Smooth muscle cell (in vitro differentiated cells): ENCODE data around the genes KLC4 and CUL9.

- RAMPAGE, long total RNA = no peak
These were observed 1.1 kb downstream of the CCND3 start for GRCh38 chr6:41940171-41941203.

DNA sequence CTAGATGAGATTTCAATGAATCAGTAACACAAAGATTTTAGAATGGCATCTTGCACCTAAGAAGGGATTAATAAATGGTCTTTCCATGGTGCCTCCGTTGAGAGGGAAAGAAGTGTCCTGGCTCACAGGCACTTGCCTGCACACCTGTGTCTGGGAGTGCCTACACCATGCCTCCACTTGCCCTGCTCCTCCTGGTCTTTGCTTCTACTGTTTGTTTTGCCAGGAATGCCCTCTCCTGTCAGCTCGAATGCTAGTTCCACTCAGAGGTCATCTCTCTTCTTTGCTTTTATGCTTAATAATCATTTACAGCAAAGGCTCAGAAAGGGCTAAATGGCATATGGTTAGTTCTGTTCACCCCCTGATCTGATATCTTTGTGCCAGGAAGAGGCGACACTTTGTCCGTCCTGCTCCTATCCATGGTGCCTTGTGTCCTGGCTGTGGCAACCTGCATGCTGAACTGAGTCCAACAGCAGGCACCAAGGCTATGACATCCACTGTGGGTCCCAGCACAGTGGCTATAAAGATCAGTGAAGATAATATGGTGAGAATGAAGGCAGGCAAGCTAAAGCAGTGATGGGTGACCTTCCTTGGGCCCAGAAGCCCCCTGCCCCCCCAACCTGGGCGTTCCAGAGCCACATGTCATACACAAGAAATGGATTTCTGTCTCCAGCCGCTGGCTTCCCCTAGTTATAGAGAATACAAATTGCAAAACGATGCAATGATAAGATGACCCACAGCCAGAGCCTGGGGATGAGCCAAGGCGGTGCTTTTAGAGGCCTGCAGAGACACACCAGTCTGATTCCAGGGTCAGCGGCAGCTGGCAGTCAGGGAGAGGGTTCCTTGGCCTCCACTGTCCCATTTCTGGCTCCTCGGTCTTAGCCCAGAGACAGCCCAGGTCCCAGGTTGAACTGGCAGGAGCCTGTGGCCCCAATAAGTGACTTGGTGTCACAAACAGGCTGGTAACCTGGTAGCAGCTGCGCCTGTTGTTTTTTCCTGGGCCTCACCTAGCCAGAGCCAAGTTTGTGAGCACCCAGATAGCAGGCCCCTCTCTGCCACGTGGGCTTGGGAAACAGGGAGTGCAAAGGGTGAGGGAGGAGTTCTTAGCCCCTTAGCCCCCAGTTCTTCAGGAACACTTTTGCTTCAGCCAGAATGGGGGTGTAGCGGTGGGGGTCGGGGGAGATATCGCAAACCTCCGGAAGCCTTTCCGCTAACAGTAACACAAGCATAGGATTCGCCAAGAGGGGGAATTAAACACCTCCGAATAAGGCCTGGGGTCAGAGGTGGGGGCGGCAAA lies 1.2 kb downstream of the C6orf132 start:
- RAMPAGE, long total RNA = no peak

DNA sequence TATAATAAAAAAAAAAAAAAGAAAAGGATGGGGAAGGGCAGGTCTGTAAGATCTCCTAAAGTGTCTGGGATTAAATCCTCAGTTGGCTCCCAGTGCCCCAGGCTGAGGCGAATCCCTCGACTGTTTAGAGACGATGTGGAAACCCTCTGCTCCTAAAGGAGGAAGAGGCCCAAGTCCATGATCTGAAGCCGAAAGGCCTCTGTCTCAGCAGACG lies 69.5 kb upstream of the MRPS10 start:
- RAMPAGE, long total RNA = no peak

DNA sequence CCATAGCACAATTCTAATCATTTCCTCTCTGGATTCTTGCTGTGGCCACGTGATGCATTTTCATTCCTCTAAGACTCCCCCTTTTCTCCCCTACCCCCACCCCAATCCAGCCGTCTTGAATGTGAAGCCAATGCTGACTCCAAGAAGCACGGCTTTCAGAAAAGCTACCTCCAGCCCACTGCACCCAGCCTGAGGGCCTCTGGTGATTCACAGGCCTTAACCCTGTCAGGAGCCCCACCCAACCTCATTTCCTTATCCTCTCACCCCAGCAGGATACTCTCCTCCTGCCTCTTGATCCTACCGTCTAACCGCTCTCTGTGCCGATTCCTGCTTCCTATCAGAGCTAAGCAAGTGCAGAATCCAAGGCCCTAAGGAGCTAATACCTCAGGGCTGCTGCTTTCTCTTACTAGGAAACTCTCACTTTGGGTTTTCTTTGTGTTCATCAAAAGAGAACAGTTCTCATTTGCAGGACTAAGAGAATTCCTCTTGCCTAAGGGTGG lies 47.3 kb downstream of the TRERF1 start:
- RAMPAGE, long total RNA = no peak

GRCh38 chr6:42417516-42418122 lies 34.1 kb downstream of the TRERF1 start:
- RAMPAGE, long total RNA = no peak

DNA sequence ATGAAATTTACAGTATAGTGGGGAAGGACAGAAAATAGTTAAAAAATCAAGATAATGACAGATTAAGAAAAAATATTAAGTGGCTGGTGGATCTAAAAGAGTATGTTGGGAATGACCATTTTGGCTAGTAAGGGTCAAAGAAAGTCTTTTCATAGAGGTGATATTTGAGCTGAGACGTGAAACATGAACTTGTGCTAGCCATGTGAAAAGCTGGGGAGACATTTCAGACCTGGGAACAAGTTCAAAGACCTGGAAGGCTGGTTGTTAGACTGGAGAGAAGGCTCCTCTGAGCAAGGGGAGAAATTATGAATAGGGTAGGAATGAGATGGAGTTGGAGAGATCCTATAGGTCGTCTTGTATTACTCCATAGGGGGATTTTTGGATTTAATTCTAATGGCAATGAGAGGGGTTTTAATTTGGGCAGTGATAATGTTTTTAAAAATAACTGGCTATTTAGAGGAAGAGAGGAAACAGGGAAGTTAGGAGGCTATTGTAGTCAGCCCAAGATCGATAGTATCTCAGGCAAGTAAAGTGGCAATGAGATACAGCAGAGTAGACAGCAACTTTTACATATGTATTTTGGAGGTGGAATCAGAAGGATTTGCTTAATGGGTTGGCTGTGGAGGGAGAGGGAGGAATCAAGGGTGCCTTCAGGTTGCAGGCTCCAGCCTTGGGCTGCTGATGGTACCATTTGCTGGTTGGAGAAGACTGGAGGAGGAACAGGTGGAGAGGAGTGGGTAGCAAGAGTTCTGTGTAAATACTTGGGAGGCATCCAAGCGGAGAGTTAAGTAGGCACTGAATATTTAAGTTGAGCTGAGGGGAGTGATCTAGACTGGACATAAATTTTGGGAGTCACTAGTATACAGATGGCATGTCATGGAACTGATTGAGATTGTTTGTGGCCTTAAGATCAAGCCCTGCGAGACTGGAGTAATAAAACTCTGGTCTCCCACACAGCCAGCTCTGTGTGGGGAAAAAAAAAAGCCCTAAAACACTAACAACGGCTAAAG lies 5.0 kb downstream of the BICRAL start:
- RAMPAGE, long total RNA = no peak

GRCh38 chr6:42885932-42886483 lies 4.6 kb downstream of the C6orf226 start:
- RAMPAGE, long total RNA = no peak

DNA sequence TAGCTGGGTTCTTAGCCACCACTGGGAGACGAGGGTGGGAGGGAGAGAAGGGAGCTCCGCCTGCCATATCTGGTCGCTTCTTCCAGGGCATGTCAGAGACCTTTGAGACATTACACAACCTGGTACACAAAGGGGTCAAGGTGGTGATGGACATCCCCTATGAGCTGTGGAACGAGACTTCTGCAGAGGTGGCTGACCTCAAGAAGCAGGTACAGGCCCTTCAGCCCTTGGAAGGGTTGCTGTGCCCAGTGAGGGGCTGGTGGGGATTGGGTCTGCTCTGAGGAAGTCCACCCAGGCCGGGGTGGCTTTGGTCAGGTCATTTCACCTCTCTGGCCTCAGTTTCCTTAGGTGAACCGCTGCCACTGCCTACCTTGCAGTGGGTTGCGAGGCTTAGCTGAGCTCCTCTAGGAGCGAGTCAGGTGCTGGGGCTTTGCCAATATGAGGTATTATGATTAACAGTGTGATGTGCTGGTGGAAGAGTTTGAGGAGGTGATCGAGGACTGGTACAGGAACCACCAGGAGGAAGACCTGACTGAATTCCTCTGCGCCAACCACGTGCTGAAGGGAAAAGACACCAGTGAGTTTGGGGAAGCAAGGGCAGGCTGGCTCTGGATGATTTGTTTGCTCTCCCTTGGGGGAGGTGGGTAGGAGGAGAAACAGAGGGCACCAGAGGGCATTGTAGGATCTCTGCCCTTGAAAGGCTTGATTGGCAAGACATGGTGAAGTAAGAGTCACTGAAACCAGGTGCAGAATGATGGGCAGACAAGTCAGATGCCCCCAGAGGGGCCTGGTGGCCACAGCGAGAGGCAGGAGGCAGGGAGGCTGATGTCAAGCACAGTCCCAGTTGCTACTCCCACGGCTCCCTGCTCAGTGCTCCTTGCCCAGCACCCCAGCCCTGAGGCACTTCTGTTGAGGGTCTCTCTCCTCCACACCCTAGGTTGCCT lies 8.6 kb downstream of the CNPY3 start:
- RAMPAGE, long total RNA = no peak

DNA sequence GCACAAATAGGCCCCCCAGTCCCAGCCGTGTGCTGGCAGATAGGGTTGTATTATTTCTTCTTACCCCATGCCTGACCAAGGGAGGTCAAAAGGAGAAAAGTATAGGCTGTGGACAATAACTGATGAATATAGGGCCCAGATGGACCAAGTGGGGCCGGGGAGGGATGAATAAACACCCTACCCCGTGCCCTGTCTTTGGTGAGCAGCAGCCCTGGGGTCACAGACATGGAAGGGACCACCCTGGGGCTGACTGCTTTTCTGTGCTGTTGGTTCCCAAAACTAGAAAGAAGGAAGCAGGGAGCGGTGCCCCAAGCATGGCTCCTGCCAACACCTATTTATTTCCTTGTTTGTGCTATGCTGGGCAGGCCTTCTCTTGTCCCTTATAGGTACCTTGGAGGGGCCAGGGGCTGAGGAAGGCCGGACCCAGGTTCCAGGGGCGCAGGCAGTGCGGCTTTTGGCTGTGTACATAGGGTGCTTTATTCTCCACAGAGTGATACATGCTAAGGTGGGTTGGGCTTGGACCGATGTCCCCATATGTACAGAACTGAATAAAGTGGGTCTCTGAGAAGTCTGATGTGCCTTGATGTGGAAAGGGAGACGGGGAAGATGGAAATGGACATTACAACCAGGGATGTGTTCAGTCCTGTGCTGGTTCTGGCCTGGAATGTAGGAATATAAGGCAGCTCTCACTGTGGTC lies 1.8 kb downstream of the MEA1 start:
- RAMPAGE, long total RNA = no peak

DNA sequence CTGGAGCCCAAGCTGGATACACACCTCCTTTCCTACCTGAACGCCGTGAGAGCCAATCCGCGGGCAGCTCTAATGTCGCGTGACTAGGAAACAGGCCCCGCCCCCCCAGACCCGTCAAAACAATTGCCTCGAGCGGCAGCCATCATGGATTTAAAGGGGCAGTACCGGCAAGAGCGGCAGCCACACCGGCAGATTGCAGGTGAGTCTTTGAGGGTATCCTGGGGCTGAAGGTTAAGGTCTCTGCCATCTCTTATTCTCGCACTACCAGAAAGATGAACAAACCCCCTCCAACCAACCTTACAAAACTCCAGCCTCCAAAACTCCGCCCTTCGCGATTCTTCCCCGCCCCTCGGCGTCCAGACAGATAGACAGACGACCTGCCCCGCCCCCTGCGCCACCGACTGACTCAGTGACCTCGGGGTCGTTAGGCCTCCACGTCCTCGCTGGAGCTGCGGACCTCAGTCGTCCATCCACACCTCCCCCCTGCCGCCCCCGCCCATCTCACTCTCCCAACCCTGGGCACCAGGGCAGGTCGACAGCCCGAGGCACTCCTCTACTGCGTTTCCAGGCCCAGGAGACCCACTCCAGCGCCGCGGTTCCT lies at the start of gene KLC4:
KLC4 (plus strand) TSS at position 145 of the 601 bp plus-strand sequence.
- RAMPAGE, long total RNA = start-site peak on the plus strand centred at position 406 of the sequence, 43 bp wide, 26 and 18 reads in 2 replicates

DNA sequence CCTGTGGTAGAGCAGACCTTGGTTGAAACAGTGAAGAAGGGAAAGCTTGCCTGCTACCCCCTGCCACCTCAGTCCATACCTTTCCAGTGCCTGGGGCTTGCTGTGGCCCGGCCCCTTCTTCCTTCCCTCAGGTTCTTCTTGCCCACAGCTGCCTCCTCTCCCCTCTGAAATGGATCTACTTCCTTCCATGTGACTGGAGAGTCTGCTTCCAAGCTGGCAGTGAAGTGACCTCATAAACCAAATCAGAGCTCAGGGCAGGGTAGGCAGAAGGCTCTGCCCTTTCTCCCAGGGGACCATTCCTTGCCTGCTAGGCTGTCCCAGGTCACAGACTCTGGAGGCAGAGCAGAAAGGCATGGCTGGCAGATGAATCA lies 23.8 kb upstream of the SRF start:
- RAMPAGE, long total RNA = no peak

DNA sequence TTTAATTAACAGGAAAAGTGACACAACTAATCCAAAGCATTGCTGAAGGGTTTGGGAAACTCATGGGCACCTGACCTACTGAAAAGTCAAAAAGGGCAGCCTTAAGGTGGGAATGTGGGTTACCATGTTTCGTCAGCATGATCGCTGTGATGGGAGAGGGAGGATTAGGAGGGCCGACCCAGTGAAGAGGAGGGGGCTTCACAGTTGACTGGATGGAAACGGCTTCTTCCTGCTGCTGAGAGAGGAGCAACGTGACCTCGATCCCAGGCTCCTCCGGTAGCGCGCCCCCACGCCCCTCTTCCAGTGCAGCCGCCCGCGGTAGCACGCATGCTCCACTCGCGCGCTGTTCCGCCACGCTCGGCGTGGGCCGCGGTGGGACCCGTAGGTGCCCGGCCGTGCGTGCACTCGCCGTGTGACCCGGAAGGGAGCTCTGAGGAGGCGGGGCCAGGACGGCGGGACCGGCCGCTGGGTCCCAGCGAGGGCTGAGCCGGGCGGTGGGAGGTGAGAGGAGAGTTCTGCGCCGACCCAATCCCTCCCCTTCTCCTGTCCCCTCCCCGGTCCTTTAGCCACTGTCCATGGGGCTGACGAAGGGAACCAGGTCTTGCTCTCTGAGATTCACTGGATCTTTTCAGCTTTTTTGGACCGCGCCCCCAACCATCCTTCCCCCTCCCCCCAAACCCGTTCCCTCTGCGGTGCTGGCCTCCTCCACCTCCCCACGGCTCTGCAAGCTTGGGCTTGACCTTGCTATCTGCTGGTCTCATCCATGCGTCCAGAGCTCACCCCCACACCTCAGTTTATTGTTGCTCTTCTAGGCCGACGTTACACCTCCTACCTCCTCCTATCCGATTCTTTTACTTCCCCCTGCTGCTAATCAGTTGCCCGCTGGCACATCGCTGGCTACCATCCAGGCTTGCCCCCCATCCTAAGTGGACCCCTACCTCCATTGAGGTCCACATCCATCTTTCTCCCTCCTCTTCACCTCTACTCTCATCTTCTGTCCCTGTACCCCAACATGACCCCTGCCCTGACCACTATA lies at the start of gene CUL9:
CUL9 (plus strand) TSS at position 448 of the 1,036 bp plus-strand sequence.
- RAMPAGE, long total RNA = start-site peak on the plus strand centred at position 422 of the sequence, 174 bp wide, 42 and 45 reads in 2 replicates

DNA sequence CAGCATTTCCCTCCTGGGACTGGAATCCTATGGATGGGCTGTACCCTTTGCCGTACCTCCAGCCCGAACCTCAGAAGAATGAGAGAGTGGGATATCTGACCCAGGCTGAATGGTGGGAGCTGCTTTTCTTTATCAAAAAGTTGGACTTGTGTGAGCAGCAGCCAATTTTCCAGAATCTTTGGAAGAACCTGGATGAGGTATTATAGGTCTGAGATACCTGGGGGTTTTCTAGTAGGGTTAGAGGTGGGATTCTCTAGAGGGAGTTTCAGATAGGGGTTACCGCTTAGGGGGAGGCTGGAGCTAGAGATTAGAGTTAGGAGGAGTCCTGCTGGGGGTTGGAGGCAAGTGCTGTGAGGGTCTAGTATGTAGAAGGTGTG lies 5.2 kb downstream of the CUL9 start:
- RAMPAGE, long total RNA = no peak

DNA sequence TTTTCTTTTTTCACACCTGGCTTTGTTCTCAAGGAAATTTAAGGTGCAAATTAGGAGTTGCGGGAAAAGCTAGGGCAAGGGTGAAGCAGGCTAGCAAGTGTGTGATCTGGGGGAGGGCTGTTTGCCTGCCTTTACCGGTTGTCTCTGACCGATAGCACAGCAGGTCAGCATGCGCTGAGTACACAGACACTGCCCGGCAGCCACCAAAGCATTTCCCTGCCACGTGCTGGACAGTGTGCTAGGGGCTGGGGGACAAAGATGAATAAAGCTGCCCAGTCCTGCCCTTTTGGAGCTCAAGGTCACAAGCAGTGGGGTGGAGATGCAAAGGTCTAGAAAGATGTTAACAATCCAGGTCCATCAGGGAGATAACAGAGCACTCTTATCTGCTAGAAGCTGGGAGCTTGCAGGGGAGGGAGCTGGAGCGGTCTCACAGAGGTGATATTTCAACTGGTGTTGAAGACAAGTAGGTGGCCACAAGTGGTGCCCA lies 24.4 kb downstream of the TTBK1 start:
- RAMPAGE, long total RNA = no peak

DNA sequence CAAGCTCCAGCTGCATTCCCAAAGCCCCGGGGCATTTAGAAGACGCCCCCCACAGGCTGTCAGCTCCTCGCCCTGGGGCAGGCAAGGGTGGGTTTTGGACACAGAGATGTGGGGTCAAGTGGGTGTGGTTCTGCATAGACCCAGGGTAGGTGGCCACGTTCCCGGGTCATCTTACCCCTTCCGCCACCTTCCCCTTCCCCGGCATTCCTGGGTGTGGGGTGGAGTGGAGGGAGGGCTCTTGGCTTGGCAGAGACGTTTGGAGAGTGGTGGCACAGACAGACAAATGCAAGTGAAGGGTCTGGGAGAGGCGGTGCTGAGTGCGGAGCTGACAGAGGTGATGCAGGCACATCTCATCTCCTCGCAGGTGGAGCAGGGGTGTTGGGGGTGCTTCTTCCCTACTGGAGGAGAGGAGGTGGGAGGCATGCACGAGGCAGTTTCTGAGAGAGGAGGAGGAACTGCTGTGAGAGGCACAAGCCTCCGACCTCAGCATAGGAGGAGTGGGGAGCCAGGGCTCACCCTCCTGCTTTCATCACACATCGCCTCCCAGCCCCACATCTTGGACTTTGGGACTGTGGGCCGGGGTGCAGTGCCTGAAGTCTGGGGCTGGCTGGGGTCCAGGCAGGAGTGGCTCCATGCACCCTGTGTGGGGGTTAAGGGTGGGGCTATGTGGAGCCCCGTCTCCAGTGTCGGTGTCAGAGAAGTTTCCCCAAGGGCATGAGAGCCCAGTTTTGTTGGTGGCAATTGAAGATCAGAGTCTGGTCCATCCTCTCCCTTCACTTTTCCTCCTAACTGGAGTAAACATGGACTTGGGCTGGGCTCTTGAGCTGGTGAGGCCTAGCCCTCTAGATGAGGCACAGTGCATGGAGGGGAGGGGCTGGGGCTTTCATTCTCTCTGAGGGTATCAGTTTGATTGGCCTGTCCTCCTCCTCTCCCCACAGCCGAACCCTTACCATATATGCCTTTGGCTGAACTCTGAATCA lies 20.3 kb upstream of the SLC22A7 start:
- RAMPAGE, long total RNA = no peak

GRCh38 chr6:43284813-43285985 lies 12.9 kb upstream of the SLC22A7 start:
- RAMPAGE, long total RNA = no peak

GRCh38 chr6:43357172-43357826 lies 12.1 kb downstream of the ZNF318 start:
- RAMPAGE, long total RNA = no peak

DNA sequence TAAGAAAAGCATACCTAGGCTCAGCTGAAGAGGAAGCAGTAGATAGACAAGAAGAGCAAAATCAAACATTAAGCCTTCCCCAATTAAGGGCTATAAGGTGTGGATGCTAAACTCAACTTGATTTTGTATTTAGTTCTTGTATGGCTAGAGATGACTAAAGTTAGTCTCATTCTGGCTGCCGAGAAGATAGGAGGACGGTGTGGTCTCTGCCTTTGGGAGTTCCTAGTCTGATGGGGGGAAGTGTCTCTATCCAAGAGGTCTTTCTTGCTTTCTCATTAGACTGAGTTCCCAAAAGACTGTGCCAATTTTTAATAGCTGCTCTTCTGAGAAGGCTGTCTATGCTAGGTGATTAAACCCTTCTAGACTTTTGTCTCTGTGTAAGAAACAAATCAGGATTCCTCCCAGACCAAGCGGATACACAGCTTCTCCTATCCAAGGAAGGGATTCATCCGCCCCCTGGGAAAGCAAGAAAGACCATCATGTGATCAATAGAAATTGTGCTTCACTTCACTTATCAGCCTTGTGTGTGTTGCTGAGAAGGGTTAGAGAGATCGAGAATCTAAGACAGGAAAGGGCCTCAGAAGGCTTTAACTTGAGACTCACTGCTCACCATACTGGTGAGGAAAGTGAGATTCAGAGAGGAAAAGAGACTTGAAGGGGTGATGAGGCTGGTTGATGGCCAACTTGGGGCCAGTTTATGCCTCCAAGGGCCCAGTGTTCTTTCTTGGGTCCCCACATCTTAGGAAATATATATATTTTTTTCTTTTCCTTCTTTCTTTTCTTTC lies 1.4 kb downstream of the ABCC10 start:
- RAMPAGE, long total RNA = no peak

- RAMPAGE, long total RNA = no peak
These were observed 11.4 kb downstream of the DLK2 start for GRCh38 chr6:43443744-43444462.

- RAMPAGE, long total RNA = no peak
These were observed 19.4 kb downstream of the MRPS18A start for GRCh38 chr6:43668033-43668688.